Measurements from ENCODE around the gene WIPF2.

- PRO-cap = no peak
- RAMPAGE, long total RNA = start-site peak on the plus strand at chr17:40123188-40123312, 197 reads
Observed at GRCh38 chr17:40122918-40123592, 1.3 kb downstream of the MSL1 start.

- PRO-cap = no peak
- RAMPAGE, long total RNA = no peak
Observed at GRCh38 chr17:40185235-40185434, 7.9 kb downstream of the RAPGEFL1 start.

DNA sequence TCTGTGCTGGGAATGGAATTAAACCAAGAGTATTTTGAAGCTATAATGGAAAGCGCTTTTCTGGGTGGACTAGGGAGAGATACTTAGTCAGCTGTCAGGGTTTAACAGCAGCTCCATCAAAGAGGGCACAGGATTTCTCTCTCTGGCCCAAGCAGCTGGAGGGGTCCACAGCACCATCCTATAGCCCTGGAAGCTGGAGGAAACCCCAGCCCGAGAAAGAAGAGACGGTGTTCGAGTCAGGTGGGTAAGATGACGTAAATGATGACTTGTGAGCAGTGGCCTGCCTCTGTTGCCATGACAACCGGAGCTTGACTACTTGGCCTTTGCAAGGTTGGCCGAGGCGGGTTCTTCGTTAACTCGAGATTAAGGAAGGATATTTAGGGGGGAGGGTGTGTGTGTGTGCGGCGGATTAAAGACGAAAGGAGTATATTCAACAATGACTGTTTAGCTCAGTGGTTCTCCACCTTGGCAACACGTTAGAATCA is 531 bp upstream of the WIPF2 start:
- PRO-cap = unidirectional peak, minus-strand start at position 212 of the sequence
- RAMPAGE, long total RNA = no peak

GRCh38 chr17:40219079-40220024 is at the start of gene WIPF2:
Gene WIPF2, plus strand, starts transcription at chr17:40219304.
- PRO-cap = bidirectional peak, plus-strand start at chr17:40219357, minus-strand start at chr17:40219186; bidirectional peak, plus-strand start at chr17:40219679, minus-strand start at chr17:40219531
- RAMPAGE, long total RNA = start-site peak on the plus strand at chr17:40219328-40219447, 43 reads; start-site peak on the plus strand at chr17:40219654-40219767, 20 reads; start-site peak on the plus strand at chr17:40219838-40219952, 6 reads

GRCh38 chr17:40293270-40293812 is 5.7 kb downstream of the CDC6 start:
- PRO-cap = no peak
- RAMPAGE, long total RNA = start-site peak on the plus strand at chr17:40293596-40293612, 6 reads

DNA sequence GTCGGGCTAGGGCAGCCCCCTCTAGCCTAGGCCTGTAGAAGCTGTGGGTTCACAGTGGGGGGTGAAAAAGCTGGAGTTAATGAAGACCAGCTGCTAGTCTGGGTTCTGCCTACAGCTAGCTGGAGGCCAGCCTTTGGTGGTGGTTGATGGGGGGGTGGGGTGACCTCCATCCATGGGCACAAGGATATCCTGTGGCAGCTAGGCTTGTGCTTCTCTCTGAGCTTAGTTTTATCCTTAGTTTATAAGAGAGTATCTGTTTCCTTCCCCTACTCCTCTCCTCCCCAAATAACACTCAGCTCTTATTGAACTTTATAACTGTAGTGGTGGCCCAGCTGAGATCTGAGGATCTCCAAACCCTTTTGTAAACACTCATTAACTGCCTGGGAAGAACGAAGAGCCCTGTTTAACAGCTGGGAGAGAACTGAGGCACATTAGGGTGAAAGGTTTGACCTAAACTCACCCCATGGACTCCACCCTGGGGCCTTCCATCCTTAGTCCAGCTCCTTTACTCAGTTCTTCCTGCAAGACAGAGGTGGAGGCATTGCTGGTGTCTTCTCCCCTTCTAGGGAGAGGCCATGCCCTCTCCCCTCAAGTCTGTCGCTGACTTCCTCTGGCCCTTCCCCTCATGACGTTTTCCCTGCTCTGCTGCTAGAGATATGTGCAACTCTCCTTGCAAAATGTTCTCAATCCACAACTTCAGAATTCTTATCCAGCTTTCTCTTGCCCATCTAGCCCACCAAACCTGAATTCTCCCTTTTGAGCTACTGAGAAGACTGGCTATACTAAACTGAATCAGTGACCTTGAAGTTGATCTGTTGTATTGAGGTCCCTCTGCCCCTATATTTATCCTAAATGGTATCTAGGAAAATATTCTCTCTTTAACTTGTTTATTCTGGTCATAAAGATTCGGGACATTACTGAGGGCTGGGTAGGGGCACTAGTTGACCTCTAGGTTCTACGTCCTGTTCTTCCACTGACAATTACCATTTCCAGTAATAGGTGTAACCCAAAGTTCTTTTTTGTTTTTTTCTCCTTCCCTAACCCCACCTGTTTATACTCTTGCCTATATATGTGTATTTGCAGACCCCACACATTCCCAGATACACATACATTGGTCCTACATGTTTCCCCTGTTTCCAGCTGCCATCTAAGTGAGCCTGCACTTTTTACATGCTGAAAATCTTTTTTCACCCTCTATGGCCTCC is 1.1 kb upstream of the RARA start:
- PRO-cap = no peak
- RAMPAGE, long total RNA = no peak

DNA sequence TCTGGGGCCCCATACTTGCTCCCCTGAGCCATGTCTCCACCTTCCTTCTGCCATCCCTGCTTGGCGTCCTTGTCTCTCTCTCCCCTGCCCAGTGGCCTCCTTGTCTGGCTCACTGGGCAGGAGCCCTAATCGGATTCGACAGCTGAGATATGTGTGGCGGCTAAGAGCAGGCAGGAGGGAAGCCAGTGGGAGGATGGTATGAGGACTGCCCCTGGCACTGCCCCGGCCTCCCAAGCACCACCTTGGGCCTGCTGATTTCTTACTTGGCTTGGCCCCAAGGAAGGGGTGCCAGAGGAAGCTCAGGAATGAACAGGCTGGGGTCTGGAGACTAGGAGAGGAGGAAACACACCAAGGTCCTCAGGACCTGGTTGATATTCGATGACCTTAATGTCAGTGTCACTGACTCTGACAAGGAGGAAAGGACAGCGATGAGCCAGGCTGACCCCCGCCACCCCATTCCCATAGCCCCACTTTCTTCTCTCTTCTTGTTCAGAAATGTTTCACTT is 2.1 kb downstream of the RARA start:
- PRO-cap = no peak
- RAMPAGE, long total RNA = no peak

GRCh38 chr17:40332494-40332997 is 23.6 kb downstream of the RARA start:
- PRO-cap = no peak
- RAMPAGE, long total RNA = no peak

DNA sequence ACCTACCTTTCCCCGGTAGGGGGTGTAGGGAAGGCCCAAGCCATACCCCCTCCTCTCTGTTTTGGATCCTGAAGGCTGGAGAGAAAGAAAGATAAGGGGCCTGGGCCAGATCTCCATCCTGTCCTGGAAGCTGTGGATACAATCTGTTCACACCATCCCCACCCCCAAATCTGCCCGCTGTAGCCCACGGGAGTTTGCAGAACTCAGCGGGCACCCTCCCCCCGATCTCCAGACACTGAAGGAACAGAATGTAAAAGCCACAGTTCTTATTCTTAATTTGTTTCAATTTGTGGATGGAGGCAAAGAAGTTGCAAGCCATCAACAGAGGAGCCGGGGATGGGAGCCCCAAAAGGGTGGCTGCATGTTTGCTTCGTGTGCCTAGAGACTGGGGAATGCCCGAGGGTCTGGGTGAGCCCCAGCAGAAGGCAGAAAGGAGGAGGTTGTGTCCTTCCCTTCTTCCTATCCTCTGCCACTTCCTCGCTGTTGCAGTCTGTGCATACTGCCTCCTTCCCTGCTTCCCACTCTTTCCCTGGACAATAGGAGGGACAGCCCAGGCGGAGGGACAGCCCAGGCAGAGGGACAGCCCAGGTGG is 27.1 kb downstream of the GJD3 start:
- PRO-cap = no peak
- RAMPAGE, long total RNA = no peak

- PRO-cap = no peak
- RAMPAGE, long total RNA = no peak
Observed at GRCh38 chr17:40346031-40346614, 18.4 kb downstream of the GJD3 start.

DNA sequence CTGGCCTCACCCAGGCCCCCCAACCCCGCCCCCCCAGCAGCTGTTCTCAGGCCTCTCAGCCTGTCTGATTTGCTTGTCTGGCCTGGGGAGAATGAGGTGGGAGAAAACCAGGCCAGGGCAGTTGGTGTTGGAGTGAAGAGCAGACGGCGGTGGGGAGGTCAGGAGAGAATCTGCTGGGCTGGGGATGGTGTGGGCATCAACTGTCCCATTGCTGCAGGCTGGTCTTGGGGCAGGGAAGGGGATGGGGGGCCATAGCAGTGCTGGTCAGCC is 18.0 kb downstream of the GJD3 start:
- PRO-cap = no peak
- RAMPAGE, long total RNA = no peak

DNA sequence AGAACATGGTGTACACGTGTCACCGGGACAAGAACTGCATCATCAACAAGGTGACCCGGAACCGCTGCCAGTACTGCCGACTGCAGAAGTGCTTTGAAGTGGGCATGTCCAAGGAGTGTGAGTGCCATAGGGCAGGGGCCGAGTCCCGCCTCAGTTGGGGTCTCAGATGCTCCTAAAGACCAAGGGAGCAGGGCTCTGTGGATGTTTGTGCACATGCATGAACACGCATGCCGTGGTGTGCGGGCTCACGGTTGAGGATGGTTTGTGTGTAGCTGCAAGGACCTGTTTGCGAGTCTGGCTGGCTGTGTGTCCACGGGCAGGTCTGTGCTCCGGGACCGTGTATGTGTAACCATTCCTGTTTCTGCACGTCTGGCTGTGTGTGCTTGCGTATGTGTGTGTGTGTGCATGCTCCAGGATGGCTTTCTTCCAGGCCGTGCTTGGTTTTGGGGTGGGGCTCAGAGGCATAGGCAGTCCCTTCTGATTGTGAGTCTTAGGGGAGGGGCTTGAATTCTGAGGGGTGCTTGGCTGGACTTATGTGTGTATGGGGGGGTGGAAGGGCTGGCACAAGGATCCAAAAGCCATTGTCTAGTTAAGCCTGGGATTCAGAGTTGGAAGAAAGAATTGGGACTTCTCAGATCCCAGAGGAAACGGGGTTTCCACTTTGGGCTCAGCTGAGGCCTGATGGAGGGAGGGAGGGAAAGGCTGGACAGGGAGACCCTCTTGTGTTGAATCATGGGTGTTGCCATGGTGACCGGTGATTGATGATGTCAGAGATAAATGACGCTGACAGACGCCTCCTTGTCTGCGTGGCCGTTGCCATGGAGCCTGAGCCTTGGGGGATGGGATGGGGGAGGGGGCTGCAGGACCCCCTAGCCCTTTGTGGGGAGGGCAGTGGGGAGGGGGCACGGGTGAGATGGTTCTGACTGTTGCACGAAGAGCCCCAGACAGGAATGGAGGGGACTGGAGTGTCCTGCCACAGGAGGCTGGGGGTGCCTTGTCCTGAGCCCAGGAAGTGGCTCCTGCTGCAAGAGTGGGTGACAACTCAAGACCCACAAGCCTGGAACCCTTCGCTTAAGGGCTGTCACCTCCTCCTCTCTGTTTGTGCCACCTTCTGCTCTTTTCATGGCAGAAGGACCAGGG is 14.4 kb downstream of the GJD3 start:
- PRO-cap = no peak
- RAMPAGE, long total RNA = no peak

DNA sequence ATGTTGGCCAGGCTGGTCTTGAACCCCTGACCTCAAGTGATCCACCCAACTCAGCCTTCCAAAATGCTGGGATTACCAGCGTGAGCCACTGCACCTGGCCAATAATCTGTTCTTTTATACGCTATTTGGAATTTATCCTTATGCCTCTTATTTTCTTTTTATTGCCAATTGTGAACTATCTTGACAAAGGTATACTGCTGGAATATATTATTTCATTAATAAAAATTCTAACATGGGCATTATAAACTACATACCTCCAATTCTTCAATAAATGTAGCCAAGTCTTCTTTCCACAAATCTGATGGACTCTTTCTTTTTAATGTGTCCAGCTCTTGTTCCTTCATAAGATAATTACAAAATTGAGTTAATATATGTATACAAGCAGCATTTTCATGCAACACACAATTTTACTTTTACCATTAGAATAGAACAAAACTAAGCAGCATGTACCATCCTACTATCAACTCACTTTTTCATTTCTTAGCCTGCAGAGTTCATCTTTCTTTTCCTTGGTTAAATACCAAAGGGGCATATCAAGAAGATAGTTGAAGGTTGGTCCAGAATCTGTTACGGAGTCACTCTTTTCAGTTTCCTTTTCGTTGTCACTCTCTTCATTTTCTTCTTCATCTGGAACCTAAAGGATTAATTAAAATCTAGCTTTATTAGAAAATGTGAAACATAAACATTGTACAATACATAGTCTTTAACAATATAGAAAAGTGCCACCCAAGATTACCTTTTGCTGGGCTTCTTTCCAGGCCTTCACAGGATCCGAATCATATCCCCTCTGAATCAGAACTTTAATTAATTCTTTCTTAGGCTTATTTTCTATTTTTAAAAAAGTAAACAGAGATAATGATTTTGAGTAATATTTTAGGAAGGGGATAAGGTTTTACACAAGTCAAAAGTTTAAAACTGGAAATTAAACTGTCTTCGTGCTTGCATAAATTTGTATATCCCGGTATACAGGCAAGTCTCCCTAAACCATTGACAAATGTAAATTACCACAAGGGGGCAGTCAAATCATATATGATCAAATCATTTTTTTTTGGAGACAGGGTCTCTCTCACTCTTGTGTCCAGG is 19.1 kb downstream of the TOP2A start:
- PRO-cap = no peak
- RAMPAGE, long total RNA = no peak

- PRO-cap = unidirectional peak, plus-strand start at chr17:40451684; unidirectional peak, plus-strand start at chr17:40451746
- RAMPAGE, long total RNA = no peak
Observed at GRCh38 chr17:40451248-40451870, 8.1 kb downstream of the IGFBP4 start.

DNA sequence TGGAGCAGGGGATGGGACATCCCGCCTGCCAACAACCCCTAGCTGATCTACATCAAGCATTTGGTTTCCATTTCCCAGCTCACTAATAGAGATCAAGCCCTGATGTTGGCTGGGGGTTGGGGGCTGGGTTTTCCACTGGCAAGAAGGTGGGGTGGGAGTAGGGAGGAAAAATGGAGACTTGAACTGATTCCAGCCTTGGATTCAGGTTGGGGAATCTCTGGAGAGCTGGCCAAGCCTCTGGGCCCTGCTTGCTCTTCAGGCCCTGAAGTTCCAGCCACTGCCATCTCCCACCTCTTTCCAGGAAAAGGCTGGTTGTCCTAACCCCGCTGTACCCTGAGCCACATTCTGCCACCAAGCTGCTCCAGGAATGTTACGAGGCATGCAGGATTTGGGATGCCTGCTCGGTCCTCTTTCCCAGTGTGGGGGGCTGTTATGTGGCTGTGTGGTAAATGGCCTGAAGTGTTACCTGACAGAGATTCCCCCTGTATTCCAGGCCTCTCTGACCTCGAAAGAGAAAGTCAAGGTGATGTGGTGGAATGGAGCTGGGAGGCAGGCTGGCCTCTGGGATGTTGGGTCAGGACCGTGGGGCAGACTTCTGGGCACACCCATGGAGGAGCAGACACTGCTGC is 16.6 kb downstream of the IGFBP4 start:
- PRO-cap = no peak
- RAMPAGE, long total RNA = no peak

DNA sequence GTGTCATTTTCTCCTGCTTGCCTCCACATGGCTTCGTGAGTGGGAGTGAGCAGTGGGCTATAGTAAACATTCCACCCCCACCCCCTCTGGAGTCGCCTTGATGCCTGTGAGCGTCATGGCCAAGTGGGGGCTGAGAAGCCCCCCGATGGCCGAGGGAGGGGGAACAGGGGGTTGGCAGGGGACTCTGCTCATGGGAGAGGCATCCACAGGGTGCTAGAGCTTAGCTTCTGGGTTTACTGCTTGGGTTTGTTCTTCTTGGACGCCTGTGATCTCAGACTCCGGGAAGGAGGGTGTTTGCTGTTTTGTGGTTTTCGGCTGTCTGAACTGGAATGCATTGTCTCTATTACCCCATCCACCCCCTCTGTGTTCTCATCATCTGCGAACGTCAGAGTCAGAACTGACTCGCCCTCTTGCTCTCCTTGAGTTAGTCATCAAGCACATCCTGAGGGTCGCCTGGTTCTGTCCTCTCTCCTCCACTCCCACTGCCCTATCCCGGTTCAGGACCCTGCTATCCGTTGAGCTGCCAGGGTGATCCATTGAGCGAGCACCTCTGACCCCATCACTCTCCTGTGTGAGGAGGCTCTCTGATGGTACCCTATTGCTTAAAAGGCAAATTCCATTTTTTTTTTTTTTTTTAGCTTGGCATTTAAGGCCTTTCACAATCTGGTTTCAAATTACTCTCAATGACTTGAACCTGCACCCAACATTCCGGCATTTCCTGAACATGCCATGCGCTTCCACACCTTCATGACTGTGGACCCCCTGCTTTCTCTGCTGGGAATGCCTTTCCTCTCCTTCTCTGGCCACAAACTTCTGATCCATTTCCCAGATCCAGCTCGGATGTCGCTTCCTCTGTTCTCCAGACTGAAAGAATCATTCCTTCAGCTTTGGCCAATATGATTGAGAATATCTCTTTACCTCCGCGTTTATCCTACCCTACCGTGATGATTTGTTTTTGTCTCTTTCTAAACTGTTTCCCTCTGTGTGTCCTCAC is 15.2 kb downstream of the TNS4 start:
- PRO-cap = bidirectional peak, plus-strand start at position 431 of the sequence, minus-strand start at position 321 of the sequence
- RAMPAGE, long total RNA = no peak

DNA sequence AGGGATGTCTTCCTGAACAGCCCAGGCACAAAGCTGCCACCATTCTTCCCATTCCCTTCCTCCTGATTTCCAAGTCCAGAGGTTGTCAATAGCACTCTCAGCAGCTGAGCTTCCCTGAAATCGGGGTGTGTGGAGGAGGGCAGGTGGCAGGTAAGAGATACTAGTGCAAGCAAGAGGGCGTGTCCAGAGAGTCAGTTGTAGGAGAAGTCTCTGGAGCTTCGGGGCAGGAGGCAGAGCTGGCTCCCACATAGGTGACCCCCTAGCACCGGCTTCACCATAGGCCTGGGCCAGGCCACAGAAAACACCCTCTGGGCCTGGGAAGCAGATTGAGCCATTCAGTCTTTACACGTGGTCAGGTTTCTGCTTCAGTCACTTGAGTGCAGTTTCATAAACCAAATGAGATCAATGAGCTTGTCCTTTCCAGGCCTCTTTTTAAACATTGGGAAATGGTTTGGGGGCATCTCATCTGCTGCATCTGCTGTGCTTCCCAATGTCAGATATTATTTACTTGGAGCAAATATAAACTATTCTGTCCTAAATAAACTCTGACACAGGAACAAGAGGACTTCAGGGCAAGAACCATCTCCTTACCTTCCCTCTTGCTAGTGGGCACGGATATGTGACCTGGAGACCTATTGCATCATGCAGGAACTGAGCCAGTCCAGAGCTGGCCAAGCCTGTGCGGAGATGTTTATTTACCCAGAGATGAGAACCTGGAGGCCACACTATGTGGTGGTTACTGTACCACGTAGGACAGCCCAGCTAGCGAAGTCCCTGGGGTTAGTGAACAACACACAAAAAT is 16.2 kb downstream of the CCR7 start:
- PRO-cap = bidirectional peak, plus-strand start at position 702 of the sequence, minus-strand start at position 607 of the sequence
- RAMPAGE, long total RNA = no peak

GRCh38 chr17:40560716-40561311 is 4.5 kb downstream of the CCR7 start:
- PRO-cap = no peak
- RAMPAGE, long total RNA = no peak

GRCh38 chr17:40582098-40582959 is 17.1 kb upstream of the CCR7 start:
- PRO-cap = no peak
- RAMPAGE, long total RNA = no peak

DNA sequence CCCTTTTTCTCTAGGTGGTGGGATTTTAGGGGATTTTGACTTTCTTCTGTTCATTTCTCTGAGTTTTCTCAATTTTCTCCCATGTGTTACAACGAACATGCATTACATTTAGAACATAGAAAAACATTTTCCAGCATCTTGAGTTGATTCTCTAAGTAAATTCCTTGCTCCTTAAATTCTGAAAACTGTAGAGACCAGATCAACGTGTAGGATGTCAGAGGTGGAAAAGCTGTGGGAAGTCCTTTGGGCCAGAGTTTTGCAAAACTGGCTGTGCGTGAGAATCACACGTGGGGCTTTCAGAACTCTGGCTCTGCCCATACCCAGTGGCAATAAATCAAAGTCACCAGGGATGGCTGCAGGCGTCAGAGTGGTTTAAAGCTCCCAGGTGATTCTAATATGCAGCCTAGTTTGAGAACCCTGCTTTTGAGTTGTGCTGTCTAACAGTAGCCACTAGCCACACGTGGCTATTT is 36.2 kb upstream of the CCR7 start:
- PRO-cap = no peak
- RAMPAGE, long total RNA = no peak

Measured in vagina (tissue), 1 donor.